SK-N-DZ (cell line): ENCODE data around the gene HOXB5.

RAMPAGE:
- cytosol, long total RNA = no peak
- nucleus, long total RNA = no peak
Observed at GRCh38 chr17:47905013-47906177, 9.4 kb downstream of the SP2 start.

GRCh38 chr17:47950247-47950902 lies 7.3 kb downstream of the PRR15L start:
RAMPAGE:
- cytosol, long total RNA = no peak
- nucleus, long total RNA = no peak

DNA sequence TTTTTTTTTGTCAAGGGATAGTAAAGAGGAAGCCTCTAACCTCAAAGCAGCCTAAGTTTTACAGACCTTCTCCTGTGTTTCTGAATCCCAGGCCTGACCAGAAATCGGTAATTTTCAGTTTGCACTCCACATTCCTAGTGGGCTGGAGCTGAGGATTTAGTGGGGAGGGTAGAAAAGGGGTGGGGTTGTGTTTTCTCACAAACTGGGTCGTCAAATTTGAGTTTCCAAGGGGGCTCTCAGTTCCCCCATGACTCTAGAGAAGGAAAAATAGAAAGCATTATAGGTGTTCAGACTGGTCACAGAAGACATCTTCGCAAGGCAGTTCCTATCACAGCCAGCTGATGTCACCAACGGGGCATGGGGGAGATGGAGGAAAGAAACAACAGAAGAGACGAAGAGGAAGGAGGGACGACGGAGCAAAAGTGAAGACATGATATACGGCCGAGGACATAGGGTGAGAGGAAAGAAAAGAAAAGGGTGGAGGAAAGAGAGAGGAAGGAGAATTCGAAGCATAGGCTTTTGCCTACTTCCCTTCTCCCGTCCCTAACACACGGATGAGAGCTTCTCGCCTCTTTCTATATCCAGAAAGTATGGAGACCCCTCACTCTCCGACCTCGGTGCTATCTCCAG lies 26.3 kb downstream of the COPZ2 start:
RAMPAGE:
- cytosol, long total RNA = start-site peak on the plus strand centred at position 306 of the sequence, 212 bp wide, 113 and 19 reads in 2 replicates
- nucleus, long total RNA = start-site peak on the plus strand centred at position 388 of the sequence, 70 bp wide, 56 and 16 reads in 2 replicates

RAMPAGE:
- cytosol, long total RNA = no peak
- nucleus, long total RNA = no peak
Observed at GRCh38 chr17:48023188-48023667, 14.4 kb downstream of the COPZ2 start.

DNA sequence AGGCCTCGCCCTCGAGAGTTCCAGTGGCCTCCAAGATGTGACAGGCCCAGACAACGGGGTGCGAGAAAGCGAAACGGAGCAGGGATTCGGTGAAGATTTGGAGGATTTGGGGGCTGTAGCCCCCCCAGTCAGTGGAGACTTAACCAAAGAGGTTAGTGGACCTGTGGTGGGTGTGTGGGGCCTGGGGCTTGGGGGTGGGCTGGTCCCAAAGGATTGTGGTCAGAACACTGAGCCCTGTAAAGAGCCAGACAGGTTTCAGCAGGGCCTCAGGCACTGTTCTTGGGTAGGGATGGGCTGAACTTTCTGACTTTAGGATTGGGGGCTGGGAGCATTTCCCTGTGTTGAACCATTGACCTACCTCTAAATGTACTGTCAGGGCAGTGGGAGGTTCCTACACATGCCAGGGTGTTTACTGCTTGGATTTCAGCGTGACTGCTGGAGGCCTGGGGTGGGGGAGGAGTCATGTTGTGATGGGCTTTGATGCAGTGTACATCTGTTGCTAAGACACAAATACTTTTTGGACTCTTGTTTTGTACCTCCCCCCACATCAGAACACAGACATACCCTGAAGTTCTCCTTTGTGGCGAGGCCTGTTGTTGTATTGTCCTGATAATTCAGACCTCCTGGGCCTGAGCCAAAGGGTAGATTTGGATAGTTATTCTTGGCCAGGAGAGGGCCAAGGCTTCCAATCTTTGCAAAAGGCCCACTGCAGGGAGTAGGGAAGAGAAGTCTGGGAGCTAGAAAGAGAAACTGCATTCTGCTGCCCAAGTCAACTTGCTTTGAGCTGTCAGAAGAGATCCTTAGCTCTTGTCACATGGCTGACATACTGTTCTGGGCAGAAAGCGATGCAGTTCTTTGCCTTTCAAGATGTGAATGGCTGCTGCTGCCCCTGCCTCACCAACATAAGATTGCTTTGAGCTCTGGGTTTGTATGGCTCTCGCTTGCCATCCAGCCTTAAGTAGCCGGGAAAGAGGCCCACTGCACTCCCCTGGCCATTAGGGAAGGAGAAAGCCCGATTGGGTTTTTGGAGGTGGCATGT lies 3.6 kb downstream of the NFE2L1 start:
RAMPAGE:
- cytosol, long total RNA = no peak
- nucleus, long total RNA = no peak

DNA sequence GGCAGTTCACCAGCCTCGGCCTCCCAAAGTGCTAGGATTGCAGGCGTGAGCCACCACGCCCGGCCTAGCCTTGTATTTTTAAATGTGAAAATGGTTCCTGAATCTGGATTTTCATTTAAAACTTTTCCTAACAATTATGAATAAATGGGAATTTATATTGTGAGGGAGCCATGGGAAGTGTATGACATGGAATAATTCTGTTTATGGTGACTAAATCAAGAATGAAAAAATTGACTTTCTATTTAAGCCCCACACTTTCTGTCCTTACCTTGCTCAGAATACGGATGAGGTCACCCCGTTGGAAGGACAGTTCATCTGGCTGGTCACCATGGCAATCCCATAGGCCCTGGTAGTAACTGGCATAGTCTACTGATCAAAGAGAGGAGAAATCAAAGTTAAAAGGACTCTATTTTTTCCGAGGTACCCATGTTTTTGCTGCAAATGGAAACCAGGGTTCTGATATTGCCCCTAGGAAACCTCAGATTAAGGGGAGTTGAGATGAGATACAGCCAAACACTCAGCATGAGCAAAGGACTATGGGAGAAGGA lies 54.7 kb downstream of the SNX11 start:
RAMPAGE:
- cytosol, long total RNA = no peak
- nucleus, long total RNA = no peak

RAMPAGE:
- cytosol, long total RNA = no peak
- nucleus, long total RNA = no peak
Observed at GRCh38 chr17:48240950-48241457, 133.4 kb downstream of the SNX11 start.

GRCh38 chr17:48510969-48511548 lies 19.8 kb downstream of the HOXB1 start:
RAMPAGE:
- cytosol, long total RNA = no peak
- nucleus, long total RNA = no peak

DNA sequence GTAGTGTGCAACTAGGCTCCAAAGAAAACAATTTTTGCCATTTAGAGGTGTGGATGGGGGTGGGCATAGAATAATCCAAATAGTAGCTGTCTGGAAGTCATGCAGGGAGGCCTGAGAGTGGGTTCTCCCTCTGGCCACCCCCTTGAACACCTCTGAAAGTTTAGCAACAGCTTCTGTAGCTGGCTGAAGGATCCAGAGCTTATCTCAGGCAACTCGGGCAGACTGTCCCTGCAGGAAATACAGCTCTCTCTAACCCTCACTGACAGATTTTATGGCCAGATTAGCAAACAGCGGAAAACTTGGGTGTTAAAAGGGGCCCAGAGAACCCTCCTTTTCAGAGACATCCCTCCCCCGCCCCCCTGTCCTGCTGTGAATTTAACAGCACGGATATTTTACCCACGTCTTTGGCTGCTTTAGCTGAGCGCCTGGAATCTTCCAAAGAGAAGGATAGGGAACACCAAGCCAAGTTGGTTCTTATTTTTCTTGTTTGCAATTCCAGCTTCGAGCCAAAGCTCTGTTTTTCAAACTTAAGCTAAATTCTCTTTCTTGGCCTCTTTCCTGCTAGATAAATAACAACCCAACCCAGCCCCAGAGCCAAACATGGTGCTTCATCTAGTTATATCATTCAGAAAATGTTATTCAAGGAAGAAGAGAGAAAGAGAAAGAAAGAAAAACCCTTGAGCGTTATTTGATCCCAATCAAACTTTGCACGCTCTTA lies 2.2 kb upstream of the HOXB2 start:
RAMPAGE:
- cytosol, long total RNA = no peak
- nucleus, long total RNA = no peak

DNA sequence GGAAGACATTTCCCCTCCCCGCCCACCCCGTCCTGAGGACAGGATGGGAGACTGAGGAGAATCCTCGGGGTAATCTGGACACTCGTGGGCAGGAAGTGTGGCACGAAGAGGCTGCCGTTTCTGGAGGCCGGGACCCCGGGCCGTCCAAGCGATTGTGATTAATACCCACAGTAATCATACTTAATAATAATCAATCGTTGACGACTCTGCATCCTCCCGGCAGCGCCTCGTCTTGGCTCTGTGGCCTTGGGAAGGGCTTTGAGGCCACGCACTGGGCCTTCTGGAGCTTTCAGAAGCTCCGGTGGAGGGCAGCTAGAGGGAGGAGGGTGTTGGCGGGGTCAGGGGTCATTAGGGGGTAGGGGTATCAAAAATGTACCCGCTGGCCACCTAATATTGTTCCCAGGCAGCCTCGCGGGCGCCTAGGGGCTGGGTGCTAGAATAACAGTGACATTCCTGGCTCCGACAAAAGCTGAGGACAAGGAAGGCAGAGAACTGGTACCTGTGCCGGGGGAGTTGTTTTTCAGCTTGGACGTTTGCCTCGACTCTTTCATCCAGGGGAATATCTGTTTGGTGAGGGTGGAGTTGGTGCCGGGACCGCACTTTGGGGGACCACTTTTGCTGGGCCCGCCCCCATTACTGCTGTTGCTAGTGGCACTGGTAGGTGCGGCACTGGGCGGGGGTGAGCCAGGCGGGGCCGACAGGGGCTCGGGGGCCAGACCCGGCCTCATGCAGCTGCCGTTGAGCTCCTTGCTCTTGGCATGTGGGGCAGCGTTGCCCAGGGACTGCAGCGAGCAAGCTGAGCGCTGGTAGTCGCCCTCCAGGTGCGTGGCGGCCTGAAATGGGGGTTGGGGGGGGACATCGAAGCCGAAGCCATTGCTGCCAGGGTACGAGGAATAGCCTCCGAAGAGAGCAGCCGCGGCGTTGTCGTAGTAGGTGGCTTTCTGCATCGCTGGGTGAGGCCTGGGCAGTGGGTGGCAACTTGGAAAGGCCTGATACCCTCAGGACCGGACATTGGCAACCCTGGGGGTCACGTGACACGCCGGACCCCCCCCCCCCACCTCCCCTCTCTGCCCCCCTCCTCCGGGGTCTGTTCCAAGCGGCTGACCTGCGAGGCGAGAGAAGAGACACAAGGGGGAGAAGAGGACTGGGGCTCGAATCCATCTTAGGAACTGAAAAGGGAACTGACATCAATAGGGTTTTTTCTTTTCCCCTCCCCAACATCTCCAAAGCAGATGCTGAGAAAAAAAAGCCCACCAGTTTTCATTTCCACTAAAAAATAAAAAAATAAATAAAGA lies 7.1 kb upstream of the HOXB2 start:
RAMPAGE:
- cytosol, long total RNA = no peak
- nucleus, long total RNA = no peak

RAMPAGE:
- cytosol, long total RNA = no peak
- nucleus, long total RNA = no peak
Observed at GRCh38 chr17:48553677-48554889, 9.2 kb upstream of the HOXB2 start.

DNA sequence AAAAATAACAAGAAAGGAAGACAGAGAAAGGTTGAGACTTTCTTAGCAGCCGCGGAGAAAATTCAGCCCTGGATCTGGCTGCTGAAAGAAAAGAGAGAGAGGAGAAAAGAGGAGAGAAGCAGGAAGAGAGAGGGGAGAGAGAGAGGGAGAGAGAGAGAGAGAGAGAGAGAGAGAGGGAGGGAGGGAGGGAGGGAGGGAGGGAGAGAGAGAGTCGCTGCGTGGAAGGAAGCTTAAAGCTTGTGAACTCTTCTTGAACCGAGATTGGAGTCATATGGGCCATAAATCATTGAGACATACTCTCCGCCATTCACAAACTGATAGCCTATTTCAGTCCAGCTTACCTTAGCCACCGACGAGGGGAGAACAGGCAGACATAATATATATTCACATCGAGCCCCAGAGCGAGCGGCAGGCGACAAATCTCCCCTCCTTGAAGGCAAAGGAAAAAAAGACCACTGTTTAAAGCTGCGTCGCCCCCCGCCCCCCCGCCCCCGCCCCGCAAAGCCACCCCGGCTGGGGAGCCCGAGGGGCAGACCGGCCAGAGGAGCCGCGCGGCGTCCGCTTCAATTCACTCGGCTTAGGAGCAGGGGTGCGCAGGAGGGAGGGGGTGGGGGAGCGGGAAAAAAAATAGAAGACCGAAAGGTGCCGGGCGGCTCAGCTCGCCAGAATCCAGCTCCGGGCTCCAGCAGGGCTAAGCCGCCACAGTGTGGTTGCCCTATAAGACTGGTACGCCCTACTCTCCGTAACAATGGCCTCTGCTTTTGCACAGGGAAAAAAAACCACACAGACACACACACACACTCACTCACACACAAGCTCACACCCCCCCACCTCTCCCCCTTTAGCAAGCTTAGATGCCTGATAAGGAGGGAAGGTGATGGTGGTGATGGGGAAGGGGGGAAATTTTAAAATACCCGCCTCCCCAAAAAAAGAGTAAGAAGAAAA lies 10.6 kb upstream of the HOXB2 start:
RAMPAGE:
- cytosol, long total RNA = no peak
- nucleus, long total RNA = no peak

DNA sequence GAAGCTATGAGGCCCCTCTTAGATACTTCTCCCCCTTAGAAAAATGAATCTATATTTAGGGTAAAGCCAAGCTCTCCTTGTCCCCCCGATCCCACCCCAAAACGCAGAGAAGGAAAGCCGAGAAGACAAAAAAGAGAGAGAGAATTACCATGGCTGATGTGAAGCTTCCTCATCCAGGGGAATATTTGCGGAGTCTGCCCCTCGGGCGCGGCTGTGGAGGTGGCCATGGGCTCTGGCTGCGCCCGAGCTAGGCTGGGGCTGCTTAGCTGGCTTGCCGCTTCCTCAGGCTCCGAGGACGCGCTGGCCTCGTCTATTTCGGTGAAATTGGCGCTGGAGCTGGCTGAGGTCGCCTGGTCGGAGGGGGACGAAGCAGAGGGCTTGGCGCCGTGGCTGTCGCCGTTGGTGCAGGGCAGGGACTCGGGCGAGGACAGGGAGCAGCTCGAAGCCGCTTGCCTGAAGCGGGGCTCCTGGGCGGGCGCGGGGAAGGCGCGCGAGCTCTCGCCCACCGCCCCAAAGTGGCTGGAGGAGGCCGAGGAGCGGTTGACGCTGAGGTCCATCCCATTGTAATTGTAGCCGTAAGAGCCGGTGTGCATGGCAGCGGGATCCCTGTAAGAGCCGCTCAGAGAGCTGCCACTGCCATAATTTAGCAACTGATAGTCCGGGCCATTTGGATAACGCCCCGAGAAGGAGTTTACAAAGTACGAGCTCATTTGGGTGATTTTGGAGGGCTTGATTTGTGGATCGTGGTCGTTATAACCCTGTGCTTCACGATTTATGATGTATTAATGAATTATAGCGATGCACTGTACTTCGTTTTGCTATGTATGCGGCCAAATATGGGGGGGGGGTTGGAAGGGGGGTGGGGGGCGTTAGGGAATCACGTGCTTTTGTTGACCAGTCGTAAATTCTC lies at the start of gene HOXB5:
HOXB5 (minus strand) TSS at position 807 of the 910 bp plus-strand sequence.
RAMPAGE:
- cytosol, long total RNA = no peak
- nucleus, long total RNA = no peak

RAMPAGE:
- cytosol, long total RNA = no peak
- nucleus, long total RNA = no peak
Observed at GRCh38 chr17:48609299-48610023, 1.4 kb downstream of the HOXB7 start.

GRCh38 chr17:48630789-48631921 lies 5.0 kb upstream of the HOXB9 start:
RAMPAGE:
- cytosol, long total RNA = no peak
- nucleus, long total RNA = no peak

GRCh38 chr17:48637827-48638275 lies 11.7 kb upstream of the HOXB9 start:
RAMPAGE:
- cytosol, long total RNA = no peak
- nucleus, long total RNA = no peak

DNA sequence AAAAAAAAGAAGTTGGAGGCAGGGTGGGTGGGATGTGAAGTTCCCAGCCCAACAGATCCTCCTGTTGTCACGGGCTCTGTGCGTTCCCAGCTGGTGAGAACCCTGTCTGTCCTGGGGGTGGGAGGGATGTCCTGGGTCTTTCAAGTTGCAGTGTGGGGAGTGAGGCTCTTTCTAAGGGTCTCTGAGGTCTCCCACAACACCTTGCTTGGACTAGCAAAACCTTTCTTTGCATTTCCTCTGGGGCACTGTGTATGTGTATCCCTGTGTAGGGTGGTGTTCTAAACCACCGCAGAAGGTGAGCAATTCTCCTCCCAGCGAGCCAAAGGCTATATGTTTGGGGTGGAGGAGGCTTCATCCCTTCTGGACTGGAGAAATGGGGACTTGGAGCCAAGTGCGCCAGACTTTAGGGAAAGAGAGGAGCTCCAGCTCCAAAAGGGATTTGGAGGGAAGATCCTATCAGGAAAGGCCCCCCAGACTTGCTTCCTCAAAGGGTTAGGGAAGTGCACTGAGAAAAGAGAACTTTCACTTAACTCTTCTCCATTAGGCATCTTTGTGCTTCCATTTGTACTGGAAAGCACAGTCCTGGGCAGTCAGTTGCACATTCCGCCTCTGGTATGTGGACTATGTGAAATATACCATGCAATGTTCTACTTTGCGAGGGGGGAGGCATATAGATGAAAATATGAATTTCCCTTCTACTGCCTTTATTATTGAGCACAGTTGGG lies 18.8 kb upstream of the HOXB9 start:
RAMPAGE:
- cytosol, long total RNA = no peak
- nucleus, long total RNA = no peak

RAMPAGE:
- cytosol, long total RNA = no peak
- nucleus, long total RNA = no peak
Observed at GRCh38 chr17:48729343-48730327, 1.1 kb upstream of the HOXB13 start.

DNA sequence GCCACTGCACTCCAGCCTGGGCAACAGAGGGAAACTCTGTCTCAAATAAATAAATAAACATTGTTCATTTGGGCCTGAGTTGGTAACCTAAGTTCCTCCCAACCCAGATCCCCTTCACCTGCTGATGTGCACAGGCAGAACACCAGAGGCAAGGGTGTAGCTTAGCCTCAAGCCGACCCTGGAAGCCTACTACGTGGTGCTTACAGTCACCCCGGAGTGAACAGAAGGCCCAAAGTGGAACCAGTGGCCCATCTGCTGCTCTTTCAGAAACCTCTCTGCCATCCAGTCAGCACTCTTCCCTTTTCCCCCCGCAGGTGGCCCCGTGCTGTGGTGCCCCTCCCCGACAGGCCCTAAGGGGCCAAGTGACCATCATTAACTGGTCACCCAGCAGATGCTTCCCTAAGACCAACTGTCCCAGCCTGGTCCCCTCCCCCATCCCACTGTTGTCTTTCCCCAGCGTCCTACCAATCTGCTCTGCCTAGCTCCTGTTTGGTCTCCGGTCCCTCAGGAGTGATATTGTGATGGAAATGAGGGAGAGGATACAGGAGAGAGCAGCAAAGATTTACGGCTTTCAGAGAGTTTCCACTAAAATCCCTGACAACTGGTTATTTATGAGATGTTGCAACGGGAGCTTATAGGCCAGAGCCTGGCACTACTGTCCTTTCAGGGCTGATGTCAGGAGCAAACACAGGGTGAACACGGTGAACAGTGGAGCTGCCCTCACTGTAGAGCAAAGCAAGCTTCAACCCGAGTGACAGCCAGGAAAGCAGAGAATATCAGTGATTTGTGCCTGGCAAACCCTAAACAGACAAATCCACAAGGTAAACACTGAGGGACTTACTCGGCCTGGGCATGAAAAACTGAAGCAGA lies 1.3 kb upstream of the TTLL6 start:
RAMPAGE:
- cytosol, long total RNA = no peak
- nucleus, long total RNA = no peak

RAMPAGE:
- cytosol, long total RNA = no peak
- nucleus, long total RNA = no peak
Observed at GRCh38 chr17:48841256-48841985, 10.6 kb downstream of the CALCOCO2 start.